ENCODE measurements around the genes STMN3, TNFRSF6B and ZBTB46.

- PRO-cap, result no peak
- RAMPAGE, long total RNA, result no peak
- RRBS, result 75% methylated on average over 10 of the region's 27 CpGs
These were observed 545 bp downstream of the FNDC11 start for GRCh38 chr20:63554328-63555080.

- PRO-cap, result no peak
- RAMPAGE, long total RNA, result no peak
- RRBS, result no CpG with 5 or more reads among the region's 46 CpGs
These were observed 4.9 kb downstream of the HELZ2 start for GRCh38 chr20:63568933-63569747.

- PRO-cap, result no peak
- RAMPAGE, long total RNA, result no peak
- RRBS, result no CpG with 5 or more reads among the region's 23 CpGs
These were observed 9.0 kb upstream of the HELZ2 start for GRCh38 chr20:63582941-63583562.

DNA sequence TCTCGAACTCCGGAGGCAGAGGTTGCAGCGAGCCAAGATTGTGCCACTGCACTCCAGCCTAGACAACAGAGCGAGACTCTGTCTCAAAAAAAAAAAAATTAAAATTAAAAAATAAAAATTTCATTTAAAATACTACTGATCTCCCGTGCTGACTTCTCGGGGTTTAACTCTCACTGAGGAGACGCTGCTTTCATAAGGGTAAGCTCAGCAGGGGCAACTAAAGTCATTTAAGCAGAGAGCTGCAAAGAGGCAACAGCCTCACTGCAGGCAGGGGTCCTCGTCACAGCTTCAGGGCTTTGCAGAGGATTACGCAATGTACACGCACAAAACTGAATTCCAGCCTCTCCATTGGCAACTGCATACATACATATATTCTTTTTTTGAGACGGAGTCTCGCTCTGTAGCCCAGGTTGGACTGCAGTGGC lies 2.5 kb downstream of the GMEB2 start:
- PRO-cap, result no peak
- RAMPAGE, long total RNA, result no peak
- RRBS, result no CpG with 5 or more reads among the region's 12 CpGs

DNA sequence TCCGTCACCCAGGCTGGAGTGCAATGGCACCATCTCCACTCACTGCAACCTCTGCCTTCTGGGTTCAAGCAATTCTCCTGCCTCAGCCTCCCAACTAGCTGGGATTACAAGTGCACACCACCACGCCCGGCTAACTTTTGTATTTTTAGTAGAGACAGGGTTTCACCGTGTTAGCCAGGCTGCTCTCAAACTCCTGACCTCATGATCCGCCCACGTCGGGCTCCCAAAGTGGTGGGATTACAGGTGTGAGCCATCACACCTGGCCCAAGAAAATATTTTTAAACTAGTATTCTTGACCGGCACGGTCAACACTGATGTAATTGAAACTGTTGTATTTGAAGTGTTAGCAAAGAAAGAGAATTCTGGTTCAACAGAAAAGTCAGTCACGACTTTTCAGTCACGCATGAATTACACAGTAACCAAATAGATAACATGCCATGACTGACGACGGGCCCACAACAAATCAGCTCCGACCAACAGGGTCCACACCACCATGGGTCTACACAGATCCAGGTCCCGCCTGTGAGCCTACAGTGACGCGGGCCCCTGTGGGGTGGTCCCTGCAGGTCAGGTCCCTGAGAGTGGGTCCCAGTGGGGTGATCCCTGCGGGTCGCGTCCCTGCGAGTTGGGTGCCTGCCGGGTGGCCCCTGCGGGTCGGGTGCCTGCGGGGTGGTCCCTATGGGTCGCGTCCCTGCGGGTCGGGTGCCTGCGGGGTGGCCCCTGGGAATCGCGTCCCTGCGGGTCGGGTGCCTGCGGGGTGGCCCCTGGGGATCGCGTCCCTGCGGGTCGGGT lies 1.1 kb downstream of the GMEB2 start:
- PRO-cap, result no peak
- RAMPAGE, long total RNA, result no peak
- RRBS, result no CpG with 5 or more reads among the region's 39 CpGs

DNA sequence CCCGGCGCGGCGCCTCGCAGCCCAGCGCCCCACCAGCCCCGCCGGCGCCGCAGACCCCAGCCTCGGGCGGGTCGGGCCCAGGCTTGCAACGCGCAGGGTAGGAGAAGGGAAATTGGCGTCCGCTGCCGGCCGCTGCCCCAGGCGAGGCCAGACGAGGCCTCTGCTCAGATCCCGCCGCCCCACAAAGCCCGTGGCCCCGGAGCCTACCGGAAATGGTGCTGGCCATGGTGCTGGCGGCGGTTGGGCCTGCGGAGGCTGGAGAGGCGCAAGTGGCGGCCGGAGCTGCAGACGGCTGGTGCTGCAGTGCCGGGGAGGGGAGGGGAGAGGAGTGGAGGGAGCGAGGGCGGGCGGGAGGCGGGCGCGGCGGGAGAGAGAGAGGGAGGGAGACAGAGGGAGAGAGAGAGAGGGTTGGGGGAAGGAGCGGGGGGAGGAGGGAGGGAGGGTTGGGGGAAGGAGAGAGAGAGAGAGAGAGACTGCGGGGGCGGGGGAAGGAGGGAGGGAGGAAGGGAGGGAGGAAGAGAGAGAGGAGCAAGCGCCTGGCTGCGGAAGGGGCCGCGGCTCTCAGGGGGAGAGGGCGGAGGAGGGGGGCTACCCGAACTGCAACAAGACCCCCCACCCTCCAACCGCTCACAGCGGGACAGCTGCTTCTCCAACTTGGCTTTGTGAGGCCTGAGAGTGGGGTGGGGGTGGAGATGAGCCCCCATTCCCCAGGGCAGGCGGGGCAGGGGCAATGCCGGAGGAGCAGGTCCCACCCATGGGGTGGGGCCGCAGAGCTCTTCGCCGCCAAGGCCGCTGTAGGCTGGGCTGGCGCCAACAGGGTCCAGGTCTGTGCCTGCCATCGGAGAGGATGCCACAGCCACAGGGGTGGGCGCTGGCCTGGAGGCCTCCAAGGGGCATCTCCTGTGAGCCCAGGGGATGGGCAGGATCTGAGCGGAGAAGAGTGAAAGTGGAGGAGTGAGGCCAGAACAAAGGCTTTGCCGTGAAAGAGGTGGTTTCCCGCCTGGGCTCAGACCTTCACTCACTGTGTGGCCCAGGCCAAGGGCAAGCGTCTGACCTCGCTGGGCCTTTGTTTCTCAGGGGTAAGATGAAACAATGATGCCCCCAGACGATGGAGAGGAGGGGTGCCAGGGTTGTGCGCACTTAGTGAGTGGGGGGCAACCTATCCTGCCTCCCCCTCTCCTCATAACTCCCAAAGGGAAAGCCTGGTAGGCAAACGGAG lies at the start of gene STMN3:
Gene STMN3, minus strand, starts transcription at position 305 of the 1,219 bp plus-strand sequence.
- PRO-cap, result bidirectional peak, plus-strand start at position 513 of the sequence, minus-strand start at position 294 of the sequence
- RAMPAGE, long total RNA, result no peak
- RRBS, result 2% methylated on average over 30 of the region's 69 CpGs

GRCh38 chr20:63689398-63690683 lies 6.6 kb upstream of the TNFRSF6B start:
- PRO-cap, result no peak
- RAMPAGE, long total RNA, result no peak
- RRBS, result 91% methylated on average over 15 of the region's 68 CpGs

- PRO-cap, result no peak
- RAMPAGE, long total RNA, result no peak
- RRBS, result no CpG with 5 or more reads among the region's 45 CpGs
These were observed at the start of gene TNFRSF6B for GRCh38 chr20:63696113-63697058. Gene TNFRSF6B (plus strand): TSS chr20:63696652.

GRCh38 chr20:63735420-63736069 lies 919 bp upstream of the LIME1 start:
- PRO-cap, result no peak
- RAMPAGE, long total RNA, result no peak
- RRBS, result 74% methylated on average over 4 of the region's 30 CpGs

GRCh38 chr20:63789899-63791017 lies 40.8 kb downstream of the ZBTB46 start:
- PRO-cap, result no peak
- RAMPAGE, long total RNA, result no peak
- RRBS, result 94% methylated on average over 2 of the region's 81 CpGs

- PRO-cap, result no peak
- RAMPAGE, long total RNA, result no peak
- RRBS, result 14% methylated on average over 2 of the region's 20 CpGs
These were observed 2.4 kb downstream of the ZBTB46 start for GRCh38 chr20:63828429-63829208.

GRCh38 chr20:63830832-63831993 lies at the start of gene ZBTB46:
Gene ZBTB46 (minus strand): TSS chr20:63831264.
- PRO-cap, result bidirectional peak, plus-strand start at chr20:63831442, minus-strand start at chr20:63831276
- RAMPAGE, long total RNA, result no peak
- RRBS, result 2% methylated on average over 101 of the region's 213 CpGs

- PRO-cap, result no peak
- RAMPAGE, long total RNA, result no peak
- RRBS, result no CpG with 5 or more reads among the region's 9 CpGs
These were observed 3.9 kb upstream of the ABHD16B start for GRCh38 chr20:63857290-63857848.

DNA sequence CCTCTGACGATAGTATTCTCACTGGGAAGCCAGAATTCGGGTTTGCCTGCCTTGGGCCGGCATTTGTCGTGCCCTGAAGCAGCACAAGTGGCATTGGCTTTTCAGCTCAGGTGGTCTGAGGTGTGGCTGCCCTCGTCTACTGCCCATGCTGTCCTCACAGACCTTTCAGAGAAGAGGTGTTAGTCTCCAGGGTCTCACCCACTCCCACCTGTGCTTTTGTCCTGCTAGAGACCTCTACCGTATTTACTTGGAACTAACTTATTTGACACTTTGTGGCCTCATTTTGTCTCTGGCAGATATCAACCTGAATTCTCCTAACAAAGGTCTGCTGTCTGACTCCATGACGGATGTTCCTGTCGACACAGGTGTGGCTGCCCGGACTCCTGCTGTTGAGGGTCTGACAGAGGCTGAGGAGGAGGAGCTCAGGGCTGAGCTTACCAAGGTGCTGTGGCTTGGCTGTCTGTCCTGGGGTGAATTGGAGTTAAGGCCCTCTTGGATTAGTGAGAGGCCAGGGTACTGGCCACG lies 4.0 kb downstream of the TPD52L2 start:
- PRO-cap, result no peak
- RAMPAGE, long total RNA, result no peak
- RRBS, result no CpG with 5 or more reads among the region's 10 CpGs

- PRO-cap, result no peak
- RAMPAGE, long total RNA, result no peak
- RRBS, result no CpG with 5 or more reads among the region's 9 CpGs
These were observed 3.0 kb downstream of the DNAJC5 start for GRCh38 chr20:63897807-63898466.

DNA sequence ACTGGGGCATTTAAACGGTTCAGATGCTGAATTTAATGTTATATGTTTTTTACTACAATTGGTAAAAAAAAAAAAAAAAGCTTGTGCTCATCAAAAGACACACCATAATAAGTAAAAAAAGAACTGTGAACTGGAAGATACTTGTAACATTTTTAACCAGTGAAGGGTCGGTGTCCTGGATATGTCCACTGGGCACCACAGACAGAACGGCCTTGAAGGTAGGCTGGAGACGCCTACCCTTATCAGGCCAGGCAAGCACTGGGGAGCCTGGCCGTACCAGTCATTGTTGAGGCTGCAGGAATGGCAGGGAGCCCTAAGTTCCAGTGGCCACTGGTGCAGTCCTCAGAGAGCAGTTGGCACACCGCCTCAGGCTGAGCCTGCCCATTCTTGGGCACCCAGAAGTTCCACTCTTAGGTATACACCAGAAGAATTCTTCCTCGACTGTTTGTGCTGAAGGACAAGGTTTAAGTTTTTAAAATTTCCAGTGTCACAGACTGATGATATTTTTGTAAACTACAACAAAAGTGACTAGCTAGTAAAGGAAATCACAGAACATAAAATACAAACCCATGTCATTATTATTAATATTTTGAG lies 20.5 kb downstream of the DNAJC5 start:
- PRO-cap, result no peak
- RAMPAGE, long total RNA, result no peak
- RRBS, result no CpG with 5 or more reads among the region's 7 CpGs

DNA sequence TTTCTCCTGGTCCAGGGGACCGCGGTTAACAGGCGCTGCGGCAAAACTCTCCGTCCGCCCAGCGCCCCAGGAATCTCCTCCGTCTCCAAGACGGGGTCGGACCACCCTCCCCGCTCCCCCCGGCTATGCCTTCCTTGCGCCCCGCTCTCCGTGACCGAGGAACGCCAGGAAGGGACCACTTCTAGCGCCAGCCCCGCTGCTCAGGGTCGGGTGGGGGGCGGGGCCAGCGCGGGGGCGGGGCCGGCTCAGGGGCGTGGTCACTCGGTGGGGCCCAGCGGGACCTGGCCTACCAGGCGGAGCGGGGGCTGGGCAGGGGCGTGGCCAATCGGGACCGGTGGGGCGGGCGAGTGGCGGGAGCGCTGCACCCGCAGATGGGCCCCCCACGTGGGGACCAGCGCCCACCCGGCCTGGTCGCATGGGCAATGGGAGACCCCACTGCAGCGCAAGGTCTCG lies 17.8 kb downstream of the UCKL1 start:
- PRO-cap, result no peak
- RAMPAGE, long total RNA, result no peak
- RRBS, result 30% methylated on average over 17 of the region's 44 CpGs

DNA sequence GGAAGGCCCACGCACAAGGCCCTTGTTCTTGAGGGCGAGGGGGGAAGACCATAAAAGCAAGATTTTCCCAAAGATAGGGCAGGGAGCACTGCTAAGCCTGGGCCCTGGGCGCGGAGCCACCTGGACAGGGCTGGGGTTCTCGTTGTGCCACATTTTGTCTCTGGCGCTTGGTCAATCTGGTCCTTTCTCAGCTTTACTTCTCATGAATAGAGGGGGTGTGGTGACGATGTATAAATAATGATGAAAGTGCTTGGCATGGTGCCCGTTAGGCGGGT lies 4.8 kb downstream of the SAMD10 start:
- PRO-cap, result no peak
- RAMPAGE, long total RNA, result no peak
- RRBS, result no CpG with 5 or more reads among the region's 9 CpGs

DNA sequence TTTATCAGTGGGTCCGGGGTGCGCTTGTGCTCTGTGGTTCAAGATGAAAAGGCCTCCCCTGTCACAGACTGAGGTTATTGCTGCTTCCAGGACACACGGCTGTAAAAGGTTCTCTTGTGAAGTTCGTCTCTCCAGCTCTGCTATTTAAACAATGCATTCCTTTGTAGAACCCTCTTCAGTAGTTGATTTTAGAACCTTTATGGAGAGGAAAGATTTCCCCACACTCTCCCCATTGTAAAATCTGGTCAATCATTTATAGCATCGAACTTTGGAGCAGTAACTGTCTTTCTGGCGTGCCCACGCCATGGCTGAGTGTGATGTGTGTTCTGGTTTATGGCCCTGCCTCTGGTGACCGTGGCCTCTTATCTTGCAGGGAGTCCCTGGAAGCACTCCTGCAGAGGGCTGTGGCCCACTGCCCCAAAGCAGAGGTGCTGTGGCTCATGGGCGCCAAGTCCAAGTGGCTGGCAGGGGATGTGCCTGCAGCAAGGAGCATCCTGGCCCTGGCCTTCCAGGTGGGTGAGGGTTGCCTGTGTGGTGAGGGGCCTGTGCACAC lies 11.7 kb upstream of the C20orf204 start:
- PRO-cap, result no peak
- RAMPAGE, long total RNA, result no peak
- RRBS, result no CpG with 5 or more reads among the region's 9 CpGs

GRCh38 chr20:64050160-64050377 lies 630 bp upstream of the SOX18 start:
- PRO-cap, result no peak
- RAMPAGE, long total RNA, result no peak
- RRBS, result no CpG with 5 or more reads among the region's 4 CpGs